Esophagus squamous epithelium (tissue), 4 donors: ENCODE measurements around the genes CSTL1 and CST9.

- PRO-cap = no peak
- RAMPAGE, long total RNA, 4 experiments = no peak in any of the 4 experiments
Observed at GRCh38 chr20:21530006-21530257, 16.1 kb upstream of the NKX2-2 start.

- PRO-cap = no peak
- RAMPAGE, long total RNA, 4 experiments = no peak in any of the 4 experiments
Observed at GRCh38 chr20:22511722-22512827, 72.3 kb downstream of the FOXA2 start.

DNA sequence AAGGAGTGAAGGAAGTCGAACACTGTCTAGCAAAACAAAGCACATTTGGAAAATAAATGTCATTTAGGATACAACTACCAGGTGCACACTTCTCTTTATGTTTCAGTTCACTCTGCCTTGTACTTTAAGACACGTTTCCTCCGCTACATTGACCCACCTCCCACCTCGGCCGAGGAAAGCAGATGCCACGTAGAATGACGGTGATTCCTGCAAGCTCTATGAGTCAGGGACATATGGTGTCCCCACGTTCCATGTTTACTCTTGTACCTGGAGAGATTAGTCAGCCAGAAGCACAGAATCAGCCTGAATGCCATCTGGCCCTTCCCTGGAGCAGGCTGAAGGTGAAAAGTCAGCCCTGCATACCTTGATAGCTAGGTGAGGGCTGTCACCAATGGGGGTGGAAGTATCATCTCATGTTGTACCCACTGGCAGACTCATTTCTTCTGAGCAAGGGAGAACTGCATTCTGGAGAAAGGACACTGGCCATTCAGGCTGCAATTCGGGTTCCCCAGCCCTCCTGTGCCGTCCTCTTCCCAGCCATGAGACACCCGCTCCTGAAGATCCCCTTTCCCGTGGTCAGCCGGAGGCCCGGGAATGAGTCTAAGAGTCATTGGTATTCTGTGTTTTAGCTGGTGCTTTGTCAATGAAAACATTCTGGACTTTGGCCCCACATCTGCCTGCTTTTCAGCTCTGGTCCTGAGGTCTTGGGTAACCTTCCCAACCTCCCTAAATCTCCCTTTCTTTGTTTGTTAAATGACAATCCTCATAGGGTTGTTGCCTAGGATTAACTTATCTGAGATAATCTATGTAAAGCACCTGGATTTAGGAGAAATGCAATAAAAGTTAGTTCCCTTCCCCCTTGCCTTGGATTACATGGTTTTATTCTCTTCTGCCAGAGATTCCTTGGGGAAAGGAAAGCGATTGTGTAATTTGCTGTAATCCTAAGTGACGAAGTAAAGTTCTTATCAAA, 60.5 kb downstream of the FOXA2 start:
- PRO-cap = no peak
- RAMPAGE, long total RNA, 4 experiments = no peak in any of the 4 experiments

DNA sequence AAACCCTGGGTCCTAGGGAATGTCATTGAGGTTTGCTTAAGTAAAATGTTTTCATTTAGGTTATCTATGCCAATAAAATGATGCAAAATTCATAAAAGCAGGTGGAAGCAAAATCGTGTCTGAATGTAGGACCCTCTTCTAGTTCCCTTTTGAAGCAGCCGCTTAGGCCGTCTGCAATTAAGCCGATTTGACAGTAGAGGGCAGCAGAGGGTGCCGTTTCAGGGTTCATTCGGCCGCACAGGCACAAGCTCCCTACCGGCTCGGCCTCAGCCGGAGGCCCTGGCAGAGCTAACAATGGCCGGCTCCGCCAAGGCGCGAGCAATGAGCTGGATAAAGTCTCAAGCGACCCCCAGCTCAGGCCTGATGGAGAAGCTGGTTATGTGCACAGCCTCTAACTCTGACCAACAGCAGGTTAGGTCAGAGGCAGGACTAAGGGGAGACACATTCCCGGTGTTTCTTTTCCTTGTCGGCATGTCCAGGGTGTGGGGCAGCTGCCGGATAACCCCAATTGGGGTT, 107.3 kb upstream of the FOXA2 start:
- PRO-cap = no peak
- RAMPAGE, long total RNA, 4 experiments = no peak in any of the 4 experiments

DNA sequence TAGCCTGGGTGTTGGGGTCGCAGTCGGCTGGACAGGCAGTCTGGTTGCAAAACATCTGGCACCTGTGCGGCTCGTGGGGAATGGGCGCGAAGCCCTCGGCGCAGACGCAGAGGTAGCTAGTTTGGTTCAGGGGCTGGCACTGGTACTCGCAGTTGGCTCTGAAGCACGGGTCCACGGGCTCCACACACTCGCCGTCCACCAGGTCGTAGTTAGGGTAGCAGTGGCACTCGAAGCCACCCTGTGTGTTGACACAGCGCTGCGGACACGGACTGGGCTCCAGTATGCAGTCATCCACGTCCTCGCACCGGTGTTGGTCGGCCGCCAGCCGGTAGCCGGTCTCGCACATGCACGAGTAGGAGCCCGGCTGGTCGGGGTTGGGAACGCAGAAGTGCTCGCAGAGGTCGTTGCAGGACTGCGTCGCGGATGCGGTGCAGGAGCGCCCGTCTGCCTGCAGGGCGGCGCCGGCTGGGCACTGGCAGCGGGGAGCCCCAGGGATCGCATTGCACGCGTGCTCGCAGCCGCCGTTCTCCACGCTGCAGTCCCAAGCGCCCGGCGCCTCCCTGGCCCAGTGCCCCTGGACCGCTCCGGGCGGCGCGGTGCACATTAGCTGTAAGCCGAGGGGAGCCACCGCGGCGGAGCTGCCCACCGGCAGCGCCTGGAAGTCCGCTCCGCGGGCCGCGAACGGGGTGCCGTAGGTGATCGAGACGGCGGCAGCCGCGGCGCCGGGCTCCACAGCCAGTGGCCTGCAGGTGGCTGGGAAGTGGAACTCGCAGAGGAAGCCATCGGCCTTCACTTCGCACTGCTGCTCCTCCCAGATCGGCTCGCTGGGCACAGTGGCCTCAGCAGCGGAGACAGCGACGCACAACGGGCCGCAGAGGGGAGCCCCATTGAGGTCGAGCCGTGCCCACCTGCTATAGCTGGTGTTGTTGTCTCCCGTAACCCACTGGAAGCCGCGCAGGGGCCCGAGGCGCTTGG, 950 bp downstream of the THBD start:
- PRO-cap = bidirectional peak, plus-strand start at position 472 of the sequence, minus-strand start at position 390 of the sequence
- RAMPAGE, long total RNA, 4 experiments = start-site peak on the minus strand in 1 of 4 experiments, centred at positions 347 to 588 of the sequence, 18 to 26 reads per replicate

DNA sequence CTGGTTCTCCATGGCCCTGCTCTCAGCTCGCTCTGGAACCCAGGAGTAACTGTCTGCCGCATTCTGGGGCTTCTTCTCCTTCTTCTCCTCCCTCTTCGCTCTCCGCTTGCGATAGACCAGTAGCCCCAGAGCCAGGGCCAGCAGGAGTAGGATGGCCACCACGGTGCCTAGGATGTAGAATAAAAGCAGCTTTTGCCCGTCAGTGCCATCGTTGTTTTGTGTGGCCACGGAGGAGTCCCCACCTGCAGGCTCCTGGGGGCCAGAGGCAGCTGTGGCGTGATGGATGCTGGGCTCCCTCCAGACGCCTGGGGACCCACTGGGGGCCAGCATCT, 1.9 kb downstream of the CD93 start:
- PRO-cap = no peak
- RAMPAGE, long total RNA, 4 experiments = no peak in any of the 4 experiments

GRCh38 chr20:23116712-23117466, 30.8 kb upstream of the CD93 start:
- PRO-cap = no peak
- RAMPAGE, long total RNA, 4 experiments = no peak in any of the 4 experiments

GRCh38 chr20:23125548-23126210, 39.6 kb upstream of the CD93 start:
- PRO-cap = bidirectional peak, plus-strand start at chr20:23125723, minus-strand start at chr20:23125655
- RAMPAGE, long total RNA, 4 experiments = no peak in any of the 4 experiments

GRCh38 chr20:23145050-23145958, 59.2 kb upstream of the CD93 start:
- PRO-cap = unidirectional peak, plus-strand start at chr20:23145282; bidirectional peak, plus-strand start at chr20:23145433, minus-strand start at chr20:23145336; bidirectional peak, plus-strand start at chr20:23145659, minus-strand start at chr20:23145567
- RAMPAGE, long total RNA, 4 experiments = no peak in any of the 4 experiments

GRCh38 chr20:23151617-23153022, 66.0 kb upstream of the CD93 start:
- PRO-cap = no peak
- RAMPAGE, long total RNA, 4 experiments = no peak in any of the 4 experiments

DNA sequence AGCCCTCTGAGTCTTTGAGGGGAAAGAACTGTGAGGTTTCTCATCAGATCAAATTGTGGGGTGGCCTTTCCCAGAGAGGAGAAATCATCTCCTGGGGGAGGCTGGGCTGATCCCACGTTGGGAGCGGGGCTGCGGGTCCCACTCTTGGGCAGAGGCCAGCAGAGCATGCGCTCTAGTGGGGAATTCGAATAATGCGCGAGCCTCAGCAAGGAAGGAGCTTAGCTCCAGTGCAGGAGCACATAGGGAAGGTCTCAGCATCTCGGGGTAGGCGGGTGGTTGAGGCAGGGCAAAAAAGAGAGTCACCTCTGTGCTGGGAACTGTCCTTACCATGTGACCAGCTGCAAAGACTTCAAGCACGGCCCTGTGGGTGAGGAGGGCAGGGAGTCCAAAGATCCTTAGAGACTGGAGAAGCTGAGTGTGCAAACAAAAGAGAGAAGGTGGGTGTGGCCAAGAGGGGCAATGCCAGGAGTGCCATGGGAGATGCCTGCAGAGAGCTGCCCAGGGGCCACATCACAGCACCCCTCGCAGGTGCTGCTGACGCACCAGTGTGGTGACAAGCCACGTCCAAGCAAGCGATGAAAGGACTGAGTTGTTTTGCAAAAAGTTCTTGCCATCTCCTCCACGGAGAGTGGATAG, 79.2 kb upstream of the CD93 start:
- PRO-cap = no peak
- RAMPAGE, long total RNA, 4 experiments = no peak in any of the 4 experiments

DNA sequence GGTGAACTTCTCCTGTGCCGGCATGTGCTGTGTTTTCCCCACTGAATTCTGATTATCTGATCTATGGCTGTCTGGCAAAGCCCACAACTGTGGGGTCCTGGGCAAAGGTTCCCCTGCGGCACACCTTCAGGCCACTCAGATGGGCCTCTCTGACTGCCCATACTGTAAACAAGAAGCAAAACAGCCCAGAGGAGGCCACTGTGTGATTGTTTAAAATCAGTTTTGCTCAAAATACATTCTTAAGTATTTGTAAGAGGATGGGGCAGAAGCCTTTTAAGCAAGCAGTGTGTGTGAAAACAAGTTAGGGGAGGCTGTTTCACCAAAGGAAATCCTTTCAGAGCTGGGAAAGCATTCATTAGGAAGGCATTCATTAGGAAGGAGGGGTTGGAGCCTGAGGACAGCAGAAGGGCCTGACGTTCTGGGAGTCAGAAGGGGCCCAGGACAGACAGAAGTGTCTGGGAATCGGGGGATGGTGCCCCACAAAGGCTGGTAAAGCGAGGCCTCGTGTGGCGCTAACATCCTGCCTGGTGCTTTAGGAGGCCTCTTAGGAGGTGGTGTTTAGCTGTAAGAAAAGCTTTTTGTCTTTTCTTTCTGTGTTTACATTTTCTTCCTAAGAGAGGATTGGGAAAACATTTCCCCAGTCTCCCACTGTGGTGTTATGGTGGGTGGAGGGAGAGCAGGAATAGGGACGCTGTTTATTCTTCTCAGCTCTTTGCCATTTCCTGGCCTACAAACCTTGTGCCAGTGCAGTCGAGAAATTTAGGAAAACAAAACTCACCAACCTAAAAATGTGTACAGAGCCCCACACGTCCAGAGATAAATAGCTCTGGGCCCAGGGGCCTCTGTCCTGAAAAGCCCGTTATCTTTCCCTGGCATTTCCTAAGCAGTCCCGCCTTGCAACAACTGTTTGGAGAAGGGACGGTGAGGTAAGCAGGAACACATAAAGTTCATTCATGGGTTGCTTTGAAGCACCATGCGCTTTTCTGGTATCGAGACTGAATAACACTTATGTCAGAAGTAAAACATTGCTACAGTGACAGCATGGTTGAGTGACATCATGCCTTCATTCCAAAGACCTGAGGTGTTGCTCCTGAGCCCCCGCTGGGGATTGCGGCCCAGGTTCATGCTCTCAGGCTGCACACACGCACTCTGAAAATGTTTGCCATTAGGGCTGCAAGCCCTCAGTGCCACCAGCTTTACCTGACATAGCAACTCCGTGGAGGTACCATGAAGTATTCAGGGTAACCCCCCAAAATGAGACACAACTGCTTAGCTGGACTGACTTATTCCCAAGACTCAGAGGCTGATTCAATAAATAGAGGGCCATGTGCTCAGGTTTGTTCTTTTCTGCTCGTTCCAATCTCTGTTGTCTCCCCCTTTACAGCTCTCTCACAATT, 80.3 kb upstream of the NXT1 start:
- PRO-cap = no peak
- RAMPAGE, long total RNA, 4 experiments = no peak in any of the 4 experiments

DNA sequence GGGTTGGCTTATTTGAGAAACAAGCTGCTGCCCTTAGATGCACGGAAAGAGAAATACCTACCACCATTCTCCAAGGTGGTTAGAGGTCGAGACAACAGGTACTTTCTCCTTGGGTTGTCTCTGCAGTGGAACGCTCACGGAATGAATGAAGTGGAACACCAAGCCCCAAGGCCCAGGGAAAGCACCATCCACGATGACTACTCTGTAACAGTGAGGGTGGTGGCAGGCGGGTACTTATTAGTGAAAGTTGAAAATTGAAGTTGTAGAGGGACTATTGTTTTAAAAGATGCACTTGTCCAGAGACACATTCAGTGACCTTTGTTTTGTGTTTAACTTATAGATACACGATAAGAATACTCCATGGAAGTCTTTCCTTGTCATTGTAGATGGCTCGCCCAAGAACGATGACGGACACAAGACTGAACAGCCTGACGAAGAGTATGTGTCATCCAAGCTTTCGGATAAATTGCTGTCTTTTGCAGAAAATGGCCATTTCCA, 7.8 kb downstream of the GZF1 start:
- PRO-cap = no peak
- RAMPAGE, long total RNA, 4 experiments = no peak in any of the 4 experiments

GRCh38 chr20:23439567-23439816, at the start of gene CSTL1:
CSTL1 (plus strand) TSS chr20:23439685.
- PRO-cap = no peak
- RAMPAGE, long total RNA, 4 experiments = no peak in any of the 4 experiments

- PRO-cap = no peak
- RAMPAGE, long total RNA, 4 experiments = no peak in any of the 4 experiments
Observed at GRCh38 chr20:23602164-23602554, 3.6 kb downstream of the CST9 start.

- PRO-cap = no peak
- RAMPAGE, long total RNA, 4 experiments = no peak in any of the 4 experiments
Observed at GRCh38 chr20:23605748-23606258, at the start of gene CST9. CST9 (minus strand) TSS chr20:23605917.

- PRO-cap = no peak
- RAMPAGE, long total RNA, 4 experiments = no peak in any of the 4 experiments
Observed at GRCh38 chr20:23874736-23875384, 4.7 kb downstream of the CST5 start.

DNA sequence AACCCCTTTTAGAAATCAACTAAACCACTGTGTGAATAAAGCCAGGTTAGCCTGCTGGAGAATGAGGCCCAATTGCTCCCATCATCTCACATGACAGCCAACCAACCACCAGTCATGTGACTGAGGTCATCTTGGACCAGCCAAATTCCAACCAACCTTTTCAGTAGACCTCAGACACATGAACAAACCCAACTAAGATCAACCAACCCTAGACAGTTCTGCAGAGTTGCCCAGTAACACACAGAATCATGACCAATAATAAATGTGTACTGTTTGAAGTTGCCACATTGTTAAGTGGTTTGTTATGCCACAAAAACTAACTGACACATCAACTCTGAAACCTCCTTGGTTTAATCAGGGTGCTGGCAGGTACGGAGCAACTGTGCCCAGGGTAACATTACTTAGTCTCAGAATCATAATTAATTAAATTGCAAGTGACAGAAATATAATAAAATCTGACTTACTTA, 44.7 kb upstream of the GGTLC1 start:
- PRO-cap = no peak
- RAMPAGE, long total RNA, 4 experiments = no peak in any of the 4 experiments

DNA sequence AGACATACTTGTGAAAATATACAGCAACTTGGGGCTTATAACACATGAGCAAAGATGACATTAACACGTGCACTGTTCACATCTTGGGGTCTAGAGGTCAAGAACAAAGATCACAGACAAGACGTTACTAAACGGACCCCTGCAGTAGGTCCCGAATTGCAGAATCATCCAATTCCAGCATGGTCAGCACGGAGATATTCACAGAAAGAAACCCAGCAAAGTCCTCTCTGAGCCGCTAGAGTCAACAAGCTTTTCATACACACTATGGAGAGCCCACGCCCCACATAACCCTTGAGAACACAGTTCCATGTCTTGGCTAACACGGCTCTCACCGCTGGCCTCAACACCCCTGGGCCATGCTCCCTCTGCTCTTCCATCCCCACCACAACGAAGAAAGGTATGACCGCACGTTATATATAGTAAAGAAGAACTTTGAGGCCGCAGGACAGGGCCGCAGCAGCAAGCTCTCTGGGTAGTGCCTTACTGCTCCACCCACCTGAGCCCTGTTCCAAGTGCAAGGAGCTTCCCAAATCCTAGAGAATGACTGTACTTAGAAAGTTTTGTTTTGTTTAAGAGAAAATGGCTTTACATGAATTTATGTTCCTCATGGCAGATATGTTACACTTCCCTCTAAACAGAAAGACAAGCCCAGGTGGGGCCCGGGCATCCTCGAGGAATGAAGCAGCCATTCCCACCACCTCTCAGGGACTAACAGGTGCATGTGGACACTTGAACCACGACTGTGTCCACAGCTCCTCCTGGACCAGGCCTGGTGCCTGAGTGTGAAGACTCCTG, 14.1 kb downstream of the CST7 start:
- PRO-cap = no peak
- RAMPAGE, long total RNA, 4 experiments = no peak in any of the 4 experiments

GRCh38 chr20:25006350-25006920, 13.9 kb upstream of the APMAP start:
- PRO-cap = no peak
- RAMPAGE, long total RNA, 4 experiments = no peak in any of the 4 experiments